Endometrial microvascular endothelial cells (primary cell): ENCODE results near the gene MANBA.

DNA sequence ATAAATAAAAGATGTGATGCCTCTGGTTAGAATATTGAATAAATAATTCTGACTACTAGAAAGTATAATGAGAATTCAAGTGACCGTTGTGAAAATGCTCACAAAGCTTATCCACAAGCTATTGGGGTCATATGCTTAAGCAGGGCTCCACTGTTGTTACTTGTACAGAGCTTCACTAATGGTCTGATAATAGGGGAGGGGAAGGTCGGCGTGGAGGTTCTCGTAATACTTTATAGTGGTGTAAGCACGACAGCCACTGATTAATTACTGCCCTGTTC lies 11.7 kb downstream of the UNC5C start:
- RAMPAGE, long total RNA: no peak

DNA sequence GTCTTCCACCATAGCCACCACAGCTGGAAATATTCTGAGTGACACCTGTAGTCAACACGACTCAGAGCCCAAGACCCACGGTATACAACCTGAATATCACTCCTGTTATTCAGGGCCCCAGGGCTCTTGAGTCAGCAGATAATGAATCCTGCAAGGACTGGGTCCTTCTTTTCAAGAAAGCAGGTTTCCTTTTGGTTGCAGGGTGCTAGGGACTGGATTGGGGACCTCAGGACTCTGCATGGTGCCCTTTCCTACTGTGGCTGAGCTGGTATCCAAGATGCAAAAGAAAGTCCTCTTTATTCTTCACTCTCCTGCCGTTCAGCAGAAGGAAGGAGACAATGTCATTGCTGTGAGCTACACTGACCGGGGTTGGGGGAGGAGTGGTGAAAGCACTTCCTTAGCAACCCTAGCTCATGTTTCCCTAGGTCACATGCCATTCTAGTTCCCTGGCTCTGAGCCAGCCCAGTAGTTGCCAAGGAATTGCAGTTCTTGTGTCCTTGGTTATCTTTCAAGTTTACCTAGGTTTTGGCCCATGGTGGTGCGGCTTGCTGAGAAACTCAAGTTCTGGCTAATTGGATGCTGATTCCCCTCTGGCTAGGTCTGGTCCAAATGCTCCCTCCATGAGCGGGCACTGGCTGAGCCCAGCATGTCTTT lies 23.7 kb upstream of the UNC5C start:
- RAMPAGE, long total RNA: no peak

DNA sequence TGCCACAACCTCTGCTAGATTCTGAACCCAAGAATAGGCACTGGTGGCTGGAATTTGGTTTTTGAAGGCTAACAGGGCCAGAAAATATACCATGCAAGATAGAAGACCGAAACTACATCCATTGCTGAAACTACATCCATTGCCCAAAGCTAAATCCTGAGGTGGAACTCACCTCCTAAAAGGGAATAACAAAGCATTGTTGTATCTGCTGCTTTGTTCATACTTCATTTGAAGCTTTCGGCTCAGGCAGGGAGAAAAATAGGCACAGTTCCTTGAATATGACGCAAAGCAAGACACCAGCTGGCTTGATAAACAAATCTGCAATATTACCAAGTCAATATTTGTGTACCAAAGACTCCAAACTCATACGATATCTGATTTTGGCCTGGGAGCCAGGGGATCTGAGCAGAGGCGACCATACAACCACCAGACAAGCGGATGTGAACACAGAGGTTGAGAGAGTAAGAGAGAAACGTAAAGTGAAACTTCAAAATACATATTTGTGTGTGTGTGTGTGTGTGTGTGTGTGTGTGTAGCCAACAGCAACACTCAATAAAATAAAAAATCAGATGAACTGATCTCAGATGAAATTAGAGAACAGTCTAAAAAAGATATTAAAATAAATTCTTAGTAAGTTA lies 34.8 kb upstream of the RAP1GDS1 start:
- RAMPAGE, long total RNA: no peak

- RAMPAGE, long total RNA: no peak
Observed at GRCh38 chr4:98448958-98449245, 187.7 kb downstream of the RAP1GDS1 start.

DNA sequence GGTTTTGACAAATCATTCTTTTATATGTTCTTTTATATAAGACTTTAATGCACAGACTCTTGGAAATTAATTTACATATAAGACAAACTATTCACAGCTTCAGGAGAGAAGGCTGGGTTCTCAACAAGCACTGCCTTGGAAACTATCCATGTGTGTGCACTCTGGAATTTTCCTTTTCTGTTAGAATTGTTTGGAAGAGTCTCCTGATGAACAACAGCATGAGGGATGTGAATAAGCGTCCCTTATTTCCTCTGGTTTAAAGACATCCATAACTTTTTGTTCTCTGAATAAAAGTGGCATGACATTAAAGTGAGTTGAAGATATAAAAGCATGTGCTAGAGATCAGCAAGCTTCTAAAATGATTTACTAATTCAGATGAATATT lies 135.4 kb downstream of the TSPAN5 start:
- RAMPAGE, long total RNA: no peak

- RAMPAGE, long total RNA: no peak
Observed at GRCh38 chr4:99321040-99321210, 276 bp downstream of the ADH1B start.

- RAMPAGE, long total RNA: no peak
Observed at GRCh38 chr4:99413018-99413250, 22.2 kb downstream of the ADH7 start.

DNA sequence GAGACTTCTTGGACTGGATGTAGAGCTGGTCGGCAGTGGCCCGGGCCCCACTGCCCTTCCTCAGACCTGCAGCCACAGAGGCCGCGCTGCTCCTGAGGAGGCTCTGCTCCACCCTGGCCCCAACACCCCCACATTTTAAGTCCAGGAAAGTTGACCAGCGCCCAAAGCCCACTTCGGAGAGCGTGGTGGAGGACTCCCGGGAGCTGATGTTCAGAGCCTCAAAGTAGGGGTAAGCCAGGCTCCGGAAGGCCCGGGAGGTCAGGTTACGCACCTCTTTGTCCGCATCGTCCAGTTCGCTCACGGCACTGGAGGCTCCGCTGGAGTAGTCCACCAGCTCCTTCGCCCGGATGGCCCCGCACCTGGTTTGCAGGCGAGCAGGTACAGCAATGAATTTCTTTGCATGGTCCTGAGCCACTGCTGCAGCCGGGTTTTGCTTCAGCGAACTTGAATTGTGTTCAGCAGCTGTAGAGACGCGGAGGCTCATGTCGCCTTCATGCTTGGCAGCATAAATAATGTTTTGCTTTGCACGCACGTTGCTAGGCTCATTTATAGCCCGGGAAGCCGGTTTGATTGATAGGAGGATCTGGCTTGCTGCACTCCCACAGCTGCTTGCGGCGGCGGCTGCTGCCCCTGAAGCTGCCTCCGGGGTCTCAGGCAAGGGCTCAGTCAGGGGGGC lies 5.0 kb downstream of the C4orf54 start:
- RAMPAGE, long total RNA: no peak

DNA sequence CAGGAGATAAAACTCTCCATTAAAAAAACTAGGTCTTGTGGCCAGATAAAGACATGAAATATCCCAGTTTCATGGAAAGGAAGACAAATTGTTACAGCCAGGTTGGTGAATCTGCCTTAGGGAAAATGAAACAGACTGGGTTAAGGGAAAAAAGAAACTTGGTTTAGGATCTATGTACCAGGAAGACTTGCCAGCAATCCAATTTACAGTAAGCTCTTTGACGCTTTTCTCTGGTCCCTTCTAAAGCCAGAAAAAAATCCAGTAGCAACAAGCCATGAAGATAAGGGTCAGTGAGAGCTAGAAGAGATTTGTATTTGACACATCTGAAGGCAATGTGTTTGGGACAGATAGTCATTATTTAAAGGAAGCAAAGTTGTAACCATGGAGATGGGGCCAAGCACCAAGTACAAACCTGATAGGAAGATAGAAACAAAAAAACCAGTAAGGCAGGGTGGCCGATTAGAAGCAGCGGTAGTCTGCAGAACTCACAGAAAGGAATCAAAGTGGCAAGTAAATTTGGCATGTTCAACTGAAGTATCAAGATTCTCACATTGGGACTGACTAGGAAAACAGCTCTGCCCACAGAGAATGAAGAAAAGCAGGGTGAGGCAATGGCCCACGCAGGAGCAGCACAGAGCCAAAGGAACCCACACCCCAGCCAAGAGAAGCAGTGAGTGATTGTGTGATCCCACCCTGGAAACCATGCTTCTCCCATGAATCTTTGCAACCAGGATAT lies 12.8 kb upstream of the C4orf54 start:
- RAMPAGE, long total RNA: no peak

DNA sequence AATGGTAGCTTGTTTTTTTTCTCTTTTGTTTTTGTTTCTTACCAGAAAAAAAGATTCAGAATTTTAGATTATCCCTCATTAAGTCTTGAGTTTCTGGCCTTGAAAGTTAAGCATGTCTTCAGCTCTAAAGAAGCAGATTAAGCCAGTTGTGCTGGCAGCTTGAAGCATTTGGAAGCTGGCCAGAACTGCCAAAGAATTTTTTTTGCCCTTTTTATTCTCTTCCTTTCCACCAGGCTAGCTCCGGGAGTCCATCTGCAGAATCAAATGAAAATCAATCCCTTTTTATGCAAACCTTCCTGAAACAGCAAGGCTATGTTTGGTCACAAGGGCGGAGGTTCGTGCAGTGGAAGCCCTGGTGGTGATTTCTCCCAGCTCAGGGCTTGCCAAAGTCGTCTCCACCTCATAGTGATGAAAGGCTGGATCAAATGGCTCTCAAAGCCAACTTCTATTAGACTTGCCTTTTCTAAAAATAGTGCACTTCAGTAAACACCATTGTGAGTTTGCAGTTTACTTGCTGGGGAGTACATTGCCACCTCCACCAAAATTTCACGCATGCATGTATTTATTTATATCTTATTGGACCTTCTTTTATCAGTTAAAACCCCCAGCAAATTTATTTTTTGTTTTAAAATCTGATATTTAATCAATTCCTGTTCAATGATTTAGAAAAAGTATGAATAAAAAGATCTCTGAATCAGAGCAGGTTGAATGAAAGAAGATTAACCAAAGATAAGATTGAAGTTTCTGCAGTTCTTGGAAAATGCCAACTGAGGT lies 21.7 kb upstream of the C4orf54 start:
- RAMPAGE, long total RNA: no peak

GRCh38 chr4:99918280-99919210 lies 24.3 kb upstream of the LAMTOR3 start:
- RAMPAGE, long total RNA: no peak

DNA sequence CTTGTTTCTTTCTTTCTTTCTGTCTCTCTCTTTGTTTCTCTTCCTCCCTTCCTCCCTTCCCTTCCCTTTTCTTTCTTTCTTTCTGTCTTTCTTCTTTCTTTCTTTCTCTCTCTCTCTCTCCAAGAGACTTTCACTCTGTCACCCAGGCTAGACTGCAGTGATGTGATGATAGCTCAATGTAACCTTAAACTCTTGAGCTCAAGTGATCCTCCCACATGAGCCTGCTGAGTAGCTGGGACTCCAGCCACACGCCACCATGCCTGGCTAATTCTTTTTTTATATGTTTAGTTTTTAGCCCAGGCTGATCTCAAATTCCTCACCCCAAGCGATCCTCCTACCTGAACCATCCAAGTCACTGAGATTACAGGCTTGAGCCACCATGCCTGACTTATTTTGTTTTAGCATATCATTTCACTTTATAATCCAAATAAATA lies 64.3 kb upstream of the EMCN start:
- RAMPAGE, long total RNA: no peak

DNA sequence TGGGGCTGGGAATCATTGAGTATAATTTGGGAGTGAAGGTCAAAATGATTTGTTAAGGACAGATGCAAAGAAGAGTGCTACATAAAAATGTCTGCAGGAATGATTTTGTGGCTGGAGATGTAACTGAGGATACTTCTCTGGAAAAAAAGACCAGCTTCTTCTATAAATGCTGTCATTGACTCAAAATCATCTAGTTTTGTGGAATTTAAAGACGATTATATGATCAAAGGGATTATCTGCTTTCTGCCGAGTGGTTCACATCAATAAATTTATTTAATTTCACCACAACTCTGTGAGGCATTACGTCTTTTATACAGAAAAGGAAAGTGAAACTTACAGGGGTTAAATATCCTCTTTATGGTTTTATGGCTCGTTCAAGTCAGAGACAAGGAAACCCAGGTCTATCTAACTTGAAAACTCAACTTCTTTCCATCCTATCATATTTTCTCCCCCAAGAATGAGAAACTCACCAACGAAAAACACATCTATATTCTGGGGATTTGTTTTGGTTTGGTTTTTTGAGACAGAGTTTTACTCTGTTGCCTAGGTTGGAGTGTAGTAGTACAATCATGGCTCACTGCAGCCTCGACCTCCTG lies 377.7 kb upstream of the EMCN start:
- RAMPAGE, long total RNA: no peak

DNA sequence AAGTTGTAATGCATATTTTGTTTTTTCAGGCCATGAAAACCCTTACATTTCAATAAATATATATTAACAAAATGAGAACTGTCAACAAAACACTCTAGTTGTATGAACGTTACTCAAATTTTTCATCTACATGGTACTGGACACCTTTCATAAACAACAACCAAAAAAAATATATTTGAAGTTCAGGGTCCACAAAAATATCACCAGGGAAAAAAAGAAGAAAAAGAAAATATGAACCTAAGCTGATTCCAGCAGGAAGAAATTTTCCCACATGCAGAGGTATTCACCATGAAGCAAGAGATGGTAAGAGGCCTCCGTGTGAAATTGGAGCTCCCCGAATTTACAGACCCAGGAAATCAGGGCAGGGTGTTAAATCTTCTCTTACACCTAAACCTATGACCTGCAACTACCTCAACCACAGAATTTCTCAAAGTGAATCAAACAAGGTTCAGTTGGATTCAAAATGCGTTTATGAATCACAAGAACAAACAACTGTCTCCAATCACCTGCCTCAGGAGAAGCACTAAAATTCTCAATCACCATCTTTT lies 19.5 kb downstream of the PPP3CA start:
- RAMPAGE, long total RNA: no peak

GRCh38 chr4:101807265-101807819 lies 16.8 kb downstream of the BANK1 start:
- RAMPAGE, long total RNA: no peak

- RAMPAGE, long total RNA: no peak
Observed at GRCh38 chr4:102554451-102554807, 53.3 kb downstream of the NFKB1 start.

DNA sequence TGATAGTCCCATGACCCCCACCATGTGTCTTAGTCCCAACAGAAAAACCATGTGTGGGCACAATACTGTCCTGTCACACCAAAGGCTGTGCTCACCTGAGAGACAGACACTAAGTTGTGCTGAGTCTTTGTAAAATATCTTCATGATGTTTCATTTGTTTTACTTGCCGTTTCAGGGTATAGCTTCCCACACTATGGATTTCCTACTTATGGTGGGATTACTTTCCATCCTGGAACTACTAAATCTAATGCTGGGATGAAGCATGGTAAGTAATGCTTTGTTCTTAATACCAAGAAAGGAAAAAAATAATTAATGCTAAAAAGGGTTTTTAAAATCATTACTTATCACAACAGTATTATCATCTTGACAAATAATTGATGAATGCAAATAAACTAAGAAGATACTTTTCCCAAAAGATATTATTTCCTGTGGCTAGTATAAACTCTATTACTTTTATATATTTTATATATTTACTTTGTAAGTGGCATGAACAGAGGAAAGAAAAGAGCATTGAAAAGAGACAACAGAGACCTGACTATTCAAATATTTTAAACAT lies 93.6 kb downstream of the NFKB1 start:
- RAMPAGE, long total RNA: no peak

DNA sequence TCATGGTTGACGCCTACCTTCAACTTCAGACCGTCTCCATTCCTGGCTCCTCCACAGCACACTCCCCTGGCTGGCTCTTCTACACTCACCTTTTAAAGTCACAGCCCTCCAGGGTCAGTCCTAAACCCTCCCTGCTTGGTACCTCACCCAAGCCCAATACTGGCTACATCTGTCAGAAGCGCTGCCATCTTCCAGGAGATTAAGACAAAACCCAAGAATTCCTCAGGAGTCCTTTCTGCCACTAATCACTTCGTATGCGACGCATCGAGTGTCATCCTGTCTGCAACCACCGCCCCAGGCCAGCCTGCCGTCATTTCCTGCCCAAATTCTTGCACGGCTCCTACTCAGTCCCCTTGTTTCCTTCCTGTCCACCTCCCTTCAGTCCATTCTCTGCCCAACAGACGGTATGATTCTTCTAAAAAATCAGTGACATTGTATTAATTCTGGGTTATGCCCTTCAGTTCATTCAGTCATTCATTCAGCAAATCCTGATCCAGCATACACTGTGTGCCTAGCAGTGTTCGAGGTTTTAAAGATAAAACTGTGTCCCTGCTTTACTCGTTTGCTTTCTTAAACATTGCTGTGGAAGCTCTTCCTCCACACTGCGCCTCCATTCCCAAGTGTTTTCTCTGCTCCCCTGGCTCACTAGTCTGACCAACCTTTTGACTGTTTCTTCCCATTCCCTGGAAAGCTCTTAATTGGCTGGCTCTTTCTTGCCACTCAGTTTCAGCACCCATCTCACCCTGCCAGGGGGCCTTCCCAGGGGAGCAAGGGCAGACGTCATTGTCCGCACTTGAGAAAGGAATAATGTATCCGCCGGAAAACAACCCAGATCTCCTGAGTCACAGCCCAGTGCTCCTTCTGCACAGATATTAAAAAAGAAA lies 113.8 kb downstream of the NFKB1 start:
- RAMPAGE, long total RNA: no peak

GRCh38 chr4:102743166-102743917 lies 17.4 kb downstream of the MANBA start:
- RAMPAGE, long total RNA: no peak

DNA sequence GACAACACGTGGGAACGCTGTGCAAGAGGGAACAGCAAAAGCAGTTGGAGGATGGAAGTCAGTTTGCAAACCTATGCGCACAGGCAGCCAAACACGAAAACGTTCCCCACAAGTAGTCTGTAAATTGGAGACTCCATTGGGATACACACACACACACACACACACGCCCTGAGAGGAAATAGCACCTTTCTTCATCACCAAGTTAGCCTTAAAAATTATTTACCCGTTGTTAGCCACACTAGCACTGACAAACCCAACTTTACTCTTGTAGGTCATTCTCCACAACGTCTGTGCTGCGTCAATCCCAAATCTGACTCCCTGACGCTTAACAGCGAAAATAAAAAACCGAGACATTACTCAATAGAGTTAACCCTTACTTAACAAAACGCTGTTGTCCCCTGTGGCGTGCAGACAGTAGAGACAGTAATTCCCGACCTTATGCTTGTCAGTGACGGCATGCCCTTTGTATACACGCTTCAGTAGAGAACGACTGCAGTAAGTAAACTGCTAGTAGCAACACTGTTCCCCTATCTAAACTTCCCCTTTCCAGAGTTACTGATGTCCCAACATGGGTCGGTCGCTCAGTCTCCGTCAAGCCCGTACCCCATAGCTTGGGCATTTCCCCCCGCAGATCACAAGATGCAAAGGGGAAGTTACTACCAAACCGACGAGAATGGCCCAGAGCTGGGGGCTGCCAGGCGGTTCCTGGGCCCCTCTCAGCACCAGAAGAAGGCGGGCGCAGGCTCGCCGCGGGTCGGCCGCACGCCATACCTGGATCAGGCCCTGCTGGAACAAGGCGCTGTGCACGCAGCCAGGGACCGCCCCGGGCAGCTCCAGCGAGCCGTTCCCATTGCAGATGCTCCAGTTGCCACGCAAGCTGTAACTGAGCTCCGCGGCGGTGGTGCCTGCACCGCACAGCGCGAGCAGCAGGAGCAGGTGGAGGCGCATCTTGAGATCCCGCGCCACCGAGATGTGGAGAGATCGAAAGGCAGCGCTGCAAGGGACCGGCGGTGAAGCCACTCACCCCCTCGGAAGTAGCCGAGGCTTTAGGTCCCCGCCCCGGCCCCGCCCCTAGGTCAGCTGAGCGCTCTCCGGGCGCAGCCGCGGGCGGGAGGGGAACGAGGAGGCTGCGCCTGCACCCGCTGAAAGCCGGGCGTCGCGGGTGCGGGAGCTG lies at the start of gene MANBA:
Gene MANBA, minus strand, starts transcription at position 1,022 of the 1,174 bp plus-strand sequence.
- RAMPAGE, long total RNA: start-site peak on the minus strand centred at position 1,015 of the sequence, 51 bp wide, 33 and 46 reads in 2 replicates